Hair follicle dermal papilla cell (primary cell): ENCODE data around the gene INPP5F.

- CAGE, long polyA plus RNA, result no peak
Observed at GRCh38 chr10:119335909-119337037, 128.9 kb downstream of the GRK5 start.

DNA sequence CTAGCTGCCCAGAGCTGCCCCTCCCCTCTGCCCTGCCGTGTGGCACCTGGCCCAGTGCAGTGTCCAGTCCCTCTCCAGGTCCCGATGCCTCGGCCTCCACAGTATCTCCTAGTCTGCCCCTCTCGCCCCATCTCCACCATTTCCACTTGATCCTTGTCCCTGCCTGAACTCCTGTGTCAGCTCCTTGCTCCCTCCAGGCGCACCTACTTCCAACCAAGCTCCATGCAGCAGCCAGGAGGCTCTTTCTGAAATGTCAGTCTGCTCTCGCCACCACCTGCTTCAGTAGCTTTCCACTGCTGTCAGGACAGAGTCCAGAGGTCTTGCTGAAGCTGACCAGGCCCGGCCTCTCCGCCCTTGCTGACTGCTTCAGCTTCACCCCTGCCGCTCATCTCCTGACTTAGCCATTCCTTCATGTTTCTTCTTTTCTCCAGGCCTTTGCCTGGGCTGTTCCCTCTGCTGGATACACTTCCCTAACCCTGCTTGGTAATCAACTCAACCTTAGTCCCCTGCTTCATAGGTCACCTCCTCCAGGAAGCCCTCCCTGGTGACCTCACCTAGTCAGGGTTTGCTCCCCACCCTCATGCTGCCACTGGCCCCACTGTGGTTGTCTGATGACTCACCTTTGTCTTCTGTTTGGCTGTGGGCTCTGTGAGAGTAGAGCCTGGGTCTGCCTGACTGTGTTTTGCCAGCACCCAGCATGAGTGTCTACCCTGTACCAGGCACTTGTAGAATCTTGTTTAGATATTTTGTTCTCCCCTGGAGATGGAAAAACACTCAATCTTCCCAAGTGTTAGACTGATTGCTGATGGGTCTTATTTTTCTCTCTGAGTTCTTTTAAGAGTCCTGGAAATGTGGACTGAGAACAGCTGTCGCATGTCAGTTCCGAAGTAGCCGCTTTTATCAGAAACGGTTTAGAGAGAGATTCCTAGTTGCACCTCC, 133.9 kb downstream of the GRK5 start:
- CAGE, long polyA plus RNA, result no peak

DNA sequence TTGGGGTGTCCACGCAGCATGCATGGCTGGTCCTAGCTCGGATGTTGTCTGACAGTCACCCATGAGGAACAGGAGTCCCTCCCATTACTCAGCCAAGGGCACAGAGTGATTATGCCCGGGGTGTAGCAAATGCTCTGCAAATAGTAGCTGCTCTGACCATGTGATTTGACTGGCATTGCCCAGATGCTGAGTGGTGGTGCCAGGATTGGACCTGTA, 150.7 kb downstream of the GRK5 start:
- CAGE, long polyA plus RNA, result no peak

- CAGE, long polyA plus RNA, result no peak
Observed at GRCh38 chr10:119375355-119376010, 167.0 kb downstream of the RGS10 start.

DNA sequence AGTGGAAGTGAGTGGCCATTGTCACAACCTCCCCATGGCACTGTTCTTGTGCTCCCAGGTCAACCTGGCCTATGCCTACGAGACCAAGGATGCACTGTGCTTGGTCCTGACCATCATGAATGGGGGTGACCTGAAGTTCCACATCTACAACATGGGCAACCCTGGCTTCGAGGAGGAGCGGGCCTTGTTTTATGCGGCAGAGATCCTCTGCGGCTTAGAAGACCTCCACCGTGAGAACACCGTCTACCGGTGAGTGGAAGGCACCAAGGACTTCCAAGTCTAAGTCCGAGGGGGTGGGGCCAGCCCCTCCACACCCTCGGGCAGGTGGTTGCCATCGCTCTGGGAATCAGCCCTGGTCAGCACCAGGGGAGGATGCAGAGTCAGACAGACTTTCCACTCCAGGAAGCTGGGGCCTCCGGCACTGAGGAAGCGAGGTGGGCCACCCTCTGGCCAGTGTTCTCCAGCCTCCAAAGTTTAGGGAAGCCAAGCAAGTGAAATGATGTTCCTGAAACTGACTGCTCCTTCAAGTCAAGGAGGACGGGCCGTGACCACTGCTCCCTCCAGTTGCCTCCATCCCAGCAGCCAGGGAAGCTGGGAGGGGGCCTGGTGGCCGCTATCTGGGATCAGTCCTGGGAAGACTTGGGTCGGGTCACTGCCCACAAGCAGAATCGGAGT, 105.8 kb downstream of the RGS10 start:
- CAGE, long polyA plus RNA, result no peak

- CAGE, long polyA plus RNA, result no peak
Observed at GRCh38 chr10:119452388-119453010, 90.0 kb downstream of the RGS10 start.

DNA sequence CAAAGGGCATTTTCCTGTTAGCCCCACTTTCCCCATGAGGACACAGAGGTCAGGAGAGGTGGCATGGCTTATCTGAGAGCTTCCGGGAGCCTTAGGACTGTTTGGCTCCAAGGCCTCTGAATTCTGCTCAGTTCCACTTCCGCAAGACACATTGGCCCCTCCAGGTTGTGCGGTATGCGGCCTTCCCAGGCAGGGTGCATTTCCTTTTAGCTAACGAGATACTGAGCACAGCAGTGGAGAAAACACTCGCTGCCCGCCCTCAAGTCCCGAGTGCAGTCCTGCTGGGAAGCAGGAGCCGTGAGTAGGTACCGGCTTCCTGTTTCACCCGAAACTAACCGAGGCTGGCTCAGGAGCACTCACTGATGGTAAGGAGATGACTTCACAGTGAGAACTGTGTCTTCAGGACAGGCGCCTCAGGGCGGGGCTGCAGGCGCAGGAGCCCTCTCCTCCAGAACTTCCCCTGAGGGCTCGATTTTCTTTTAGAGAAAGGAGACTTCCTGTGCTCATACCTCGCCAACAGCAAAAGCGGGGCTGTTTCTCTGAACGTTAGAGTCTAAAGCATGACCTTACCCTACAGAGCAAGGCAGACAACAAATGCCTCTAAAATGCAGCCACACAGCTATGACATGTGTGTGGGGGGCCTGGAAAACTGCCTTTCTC, 26.0 kb downstream of the RGS10 start:
- CAGE, long polyA plus RNA, result no peak

- CAGE, long polyA plus RNA, result no peak
Observed at GRCh38 chr10:119517357-119518271, 24.9 kb downstream of the RGS10 start.

DNA sequence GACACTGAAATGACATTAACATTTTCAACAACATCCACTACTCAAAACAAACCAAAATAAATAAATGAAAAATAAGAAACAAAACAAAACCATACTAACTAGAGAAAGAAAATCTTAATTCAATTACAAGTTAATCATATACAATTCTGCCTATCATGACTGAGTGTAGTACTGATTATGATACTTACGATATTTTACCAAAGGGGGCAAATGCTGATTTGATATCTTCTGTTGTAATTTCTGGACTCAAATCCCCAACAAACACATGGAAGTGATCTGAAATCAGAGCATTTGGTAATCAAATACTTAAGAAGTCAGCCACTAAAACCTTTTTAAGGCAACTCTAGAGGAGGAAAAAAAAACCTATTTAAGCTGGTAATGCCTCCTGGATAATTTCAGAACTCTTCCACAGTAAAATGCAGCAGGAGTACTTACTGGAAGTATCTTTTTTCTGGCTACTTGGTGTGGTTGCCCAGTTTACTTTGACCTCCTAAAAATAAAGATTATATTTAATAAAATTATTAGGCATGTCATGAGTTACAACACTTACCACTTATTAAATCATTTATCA, 14.9 kb downstream of the TIAL1 start:
- CAGE, long polyA plus RNA, result no peak

DNA sequence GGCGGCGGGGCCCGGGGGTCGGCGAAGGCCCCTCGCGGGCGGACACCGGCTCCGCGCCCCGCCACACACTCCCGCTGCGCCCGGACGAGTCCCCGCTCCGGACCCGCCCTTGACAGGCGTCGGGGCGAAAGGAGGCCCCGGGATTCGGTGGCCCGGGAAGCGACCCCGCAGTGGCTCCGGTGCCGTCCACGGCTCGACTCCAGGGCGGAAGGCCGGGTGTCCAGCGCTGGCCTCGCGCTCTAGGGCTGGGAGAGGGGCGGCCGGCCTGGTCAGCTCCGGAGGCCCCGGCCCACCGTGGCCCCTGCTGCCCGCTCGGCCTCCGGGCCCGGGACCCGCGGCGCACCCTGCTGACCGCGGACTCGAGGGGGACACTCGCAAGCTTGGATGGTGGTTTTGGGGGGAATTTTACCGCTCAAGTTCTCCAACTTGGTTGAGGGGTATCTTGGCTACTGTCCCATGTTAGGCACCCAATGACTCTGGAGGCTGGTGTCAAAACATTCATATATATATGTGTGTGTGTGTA, 822 bp downstream of the BAG3 start:
- CAGE, long polyA plus RNA, result no peak

GRCh38 chr10:119725607-119726728, at the start of gene INPP5F:
Gene INPP5F (plus strand): TSS chr10:119726050.
- CAGE, long polyA plus RNA, result no peak

GRCh38 chr10:119761176-119761766, 35.4 kb downstream of the INPP5F start:
- CAGE, long polyA plus RNA, result no peak

DNA sequence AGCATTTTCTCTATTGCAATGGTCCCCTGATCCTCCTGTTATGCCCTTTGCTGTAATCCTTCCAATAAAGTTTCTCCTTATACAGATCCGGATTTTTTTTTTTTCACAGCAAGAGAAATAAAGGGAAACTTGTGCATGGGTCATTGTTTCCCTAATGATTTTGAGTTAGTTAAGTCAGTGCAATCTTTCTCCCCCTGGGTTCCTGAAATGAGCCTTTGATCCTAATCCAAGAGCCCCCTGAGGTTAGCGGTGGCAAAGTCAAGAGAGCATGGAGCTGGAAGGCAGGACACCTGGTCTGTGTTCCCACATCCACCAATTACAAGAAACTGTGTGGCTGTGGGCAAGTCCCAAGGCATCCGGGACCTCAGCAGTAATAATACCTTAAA, 129.4 kb upstream of the WDR11 start:
- CAGE, long polyA plus RNA, result no peak

GRCh38 chr10:120884772-120885150, 33.6 kb downstream of the WDR11 start:
- CAGE, long polyA plus RNA, result no peak

- CAGE, long polyA plus RNA, result no peak
Observed at GRCh38 chr10:120945872-120946435, 94.8 kb downstream of the WDR11 start.

GRCh38 chr10:121366051-121366410, 232.2 kb downstream of the FGFR2 start:
- CAGE, long polyA plus RNA, result no peak

GRCh38 chr10:121495581-121496886, 102.2 kb downstream of the FGFR2 start:
- CAGE, long polyA plus RNA, result no peak

- CAGE, long polyA plus RNA, result no peak
Observed at GRCh38 chr10:121525033-121525761, 73.0 kb downstream of the FGFR2 start.

DNA sequence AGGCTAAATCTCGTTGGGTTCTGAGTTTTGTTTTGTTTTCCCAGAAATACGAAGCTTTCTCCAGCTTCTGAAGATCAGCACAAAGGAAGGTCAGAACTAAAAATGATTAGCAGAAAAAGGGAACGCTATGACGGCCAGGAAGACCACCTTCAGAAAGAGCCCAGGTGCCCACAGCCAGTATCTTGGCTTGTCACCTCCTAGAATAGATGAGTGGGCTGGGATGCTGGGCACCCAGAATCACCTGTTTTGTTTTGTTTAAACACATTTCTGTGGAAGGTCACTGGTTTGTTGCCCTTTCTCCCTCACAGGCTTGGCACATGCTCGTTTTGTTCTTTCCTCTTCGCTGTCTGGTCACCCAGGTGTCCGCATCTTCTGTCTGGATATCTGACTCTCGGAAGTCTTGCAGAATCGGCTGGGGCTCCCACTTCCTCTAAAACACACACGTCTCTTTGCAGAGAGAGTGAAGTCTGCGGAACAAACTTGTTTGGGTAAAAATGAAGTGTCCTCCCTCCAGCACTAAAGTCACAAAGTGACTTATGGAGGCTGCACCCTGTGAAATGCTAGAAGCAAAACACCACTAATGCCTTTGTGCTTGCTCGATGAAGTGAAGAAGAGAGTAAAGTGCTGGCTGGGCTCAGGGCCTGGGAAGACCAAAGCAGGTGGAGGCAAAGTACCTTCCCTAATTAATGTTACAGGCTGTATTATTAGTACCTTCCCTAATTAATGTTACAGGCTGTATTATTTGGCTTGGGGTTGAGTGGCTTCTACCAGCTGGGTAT, 71.6 kb downstream of the FGFR2 start:
- CAGE, long polyA plus RNA, result no peak

- CAGE, long polyA plus RNA, result no peak
Observed at GRCh38 chr10:121886951-121887682, 40.7 kb downstream of the ATE1 start.